Hematopoietic multipotent progenitor cell (in vitro differentiated cells): ENCODE measurements around the gene KRT84.

DNA sequence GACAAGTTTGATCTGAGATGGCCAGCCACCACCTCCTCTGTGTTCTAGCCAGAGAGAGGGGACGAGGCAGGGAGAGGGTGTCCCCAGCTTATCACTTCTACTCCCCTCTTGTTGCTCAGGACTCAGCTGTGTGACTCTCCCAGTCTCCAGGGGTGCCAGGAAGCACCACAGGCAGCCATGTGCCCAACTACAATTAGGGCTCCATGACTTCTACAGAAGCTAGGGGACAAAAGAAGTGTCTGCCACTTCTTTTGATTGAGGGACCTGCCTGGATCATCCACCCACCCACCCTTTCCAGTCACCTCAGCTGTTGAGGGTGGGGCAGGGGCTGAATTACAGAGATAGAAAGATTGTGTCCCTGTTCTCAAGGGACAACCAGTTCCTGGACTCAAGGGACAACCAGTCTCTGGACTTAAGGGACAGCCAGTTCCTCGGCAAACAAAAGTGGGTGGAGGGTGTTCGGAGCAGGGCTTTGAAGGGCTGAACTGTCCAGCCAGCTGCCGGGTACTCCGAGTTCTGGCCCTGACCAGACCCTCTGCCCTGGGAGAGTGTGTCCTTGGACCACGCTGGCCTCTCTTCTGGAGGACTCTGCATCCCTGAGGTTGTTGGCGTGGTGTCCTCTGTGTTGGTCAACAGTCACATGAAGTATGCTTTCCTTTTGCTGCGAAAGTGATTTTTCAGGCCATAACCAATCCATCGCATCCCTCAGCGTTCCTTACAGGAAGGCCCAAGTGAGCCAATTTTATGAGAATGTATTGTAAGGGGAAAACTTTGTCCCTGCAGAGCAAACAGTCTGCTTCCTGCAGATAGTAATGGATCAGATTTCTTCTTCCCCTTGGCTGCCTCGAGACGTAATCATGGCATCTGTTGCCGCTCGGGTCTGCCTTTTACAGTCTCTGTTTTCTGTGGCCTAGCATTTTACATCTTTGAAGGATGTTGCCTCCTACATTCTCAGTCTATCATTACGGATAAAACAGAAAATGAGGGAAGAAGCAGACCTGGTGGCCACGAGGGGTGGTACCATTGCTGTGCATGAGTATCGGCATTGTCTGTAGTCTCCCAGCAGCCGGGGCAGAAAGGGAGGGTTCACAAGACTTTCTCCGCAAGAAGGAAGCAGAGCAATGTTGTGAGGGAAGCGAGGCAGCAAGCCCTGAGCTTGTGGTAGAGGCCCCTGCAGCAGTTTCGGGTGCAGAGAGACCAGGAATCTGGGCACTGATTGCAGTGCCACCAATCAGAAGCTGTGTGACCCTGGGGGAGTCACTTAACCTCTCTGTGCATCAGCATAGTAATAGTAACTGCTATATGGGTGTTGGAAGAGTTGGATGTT is 47.2 kb downstream of the SMIM41 start:
- CAGE, long polyA plus RNA: no peak

GRCh38 chr12:52238571-52239015 is 5.5 kb downstream of the KRT7 start:
- CAGE, long polyA plus RNA: no peak

- CAGE, long polyA plus RNA: no peak
These were observed 19.9 kb upstream of the KRT86 start for GRCh38 chr12:52254453-52255043.

DNA sequence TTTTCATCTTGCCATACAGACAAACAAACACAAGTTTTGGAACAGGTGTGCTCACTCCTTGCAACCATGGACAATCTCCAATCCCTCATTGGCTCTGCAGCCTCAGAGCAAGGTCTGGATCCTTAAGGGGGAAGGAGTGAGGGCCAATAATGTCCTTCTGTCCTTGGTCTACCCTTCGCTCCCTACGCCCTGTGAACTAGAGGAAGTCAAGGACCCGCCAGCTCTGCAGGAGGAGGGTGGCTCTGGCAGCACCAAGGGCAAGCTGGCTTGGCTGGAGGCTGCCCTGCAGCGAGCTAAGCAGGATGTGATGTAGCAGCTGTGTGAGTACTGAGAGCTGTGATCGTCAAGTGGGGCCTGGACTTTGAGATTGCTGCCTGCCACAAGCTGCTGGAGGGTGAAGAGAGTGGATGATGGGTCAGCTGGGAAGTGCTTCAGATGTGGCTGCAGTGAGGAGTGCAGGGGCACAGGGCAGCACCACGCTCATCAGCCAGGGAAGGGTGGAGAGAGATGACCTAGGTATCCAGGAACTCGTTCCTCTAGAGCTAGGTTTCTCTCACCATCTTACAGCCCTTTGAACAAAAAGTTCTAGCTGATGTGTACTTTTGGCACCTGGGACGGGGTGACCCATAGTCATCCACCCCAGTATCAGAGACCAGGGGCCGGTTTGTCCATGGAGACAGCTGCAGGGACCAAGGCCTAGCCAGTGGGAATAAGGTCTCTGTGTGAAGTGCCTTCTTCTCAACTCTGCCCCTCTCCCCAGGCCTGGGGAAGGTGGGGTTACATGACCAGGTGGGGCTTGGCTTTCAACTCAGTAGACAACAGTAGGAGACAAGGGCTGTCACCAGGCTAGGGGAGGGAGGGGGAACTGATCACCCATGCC is 3.1 kb downstream of the KRT86 start:
- CAGE, long polyA plus RNA: no peak

DNA sequence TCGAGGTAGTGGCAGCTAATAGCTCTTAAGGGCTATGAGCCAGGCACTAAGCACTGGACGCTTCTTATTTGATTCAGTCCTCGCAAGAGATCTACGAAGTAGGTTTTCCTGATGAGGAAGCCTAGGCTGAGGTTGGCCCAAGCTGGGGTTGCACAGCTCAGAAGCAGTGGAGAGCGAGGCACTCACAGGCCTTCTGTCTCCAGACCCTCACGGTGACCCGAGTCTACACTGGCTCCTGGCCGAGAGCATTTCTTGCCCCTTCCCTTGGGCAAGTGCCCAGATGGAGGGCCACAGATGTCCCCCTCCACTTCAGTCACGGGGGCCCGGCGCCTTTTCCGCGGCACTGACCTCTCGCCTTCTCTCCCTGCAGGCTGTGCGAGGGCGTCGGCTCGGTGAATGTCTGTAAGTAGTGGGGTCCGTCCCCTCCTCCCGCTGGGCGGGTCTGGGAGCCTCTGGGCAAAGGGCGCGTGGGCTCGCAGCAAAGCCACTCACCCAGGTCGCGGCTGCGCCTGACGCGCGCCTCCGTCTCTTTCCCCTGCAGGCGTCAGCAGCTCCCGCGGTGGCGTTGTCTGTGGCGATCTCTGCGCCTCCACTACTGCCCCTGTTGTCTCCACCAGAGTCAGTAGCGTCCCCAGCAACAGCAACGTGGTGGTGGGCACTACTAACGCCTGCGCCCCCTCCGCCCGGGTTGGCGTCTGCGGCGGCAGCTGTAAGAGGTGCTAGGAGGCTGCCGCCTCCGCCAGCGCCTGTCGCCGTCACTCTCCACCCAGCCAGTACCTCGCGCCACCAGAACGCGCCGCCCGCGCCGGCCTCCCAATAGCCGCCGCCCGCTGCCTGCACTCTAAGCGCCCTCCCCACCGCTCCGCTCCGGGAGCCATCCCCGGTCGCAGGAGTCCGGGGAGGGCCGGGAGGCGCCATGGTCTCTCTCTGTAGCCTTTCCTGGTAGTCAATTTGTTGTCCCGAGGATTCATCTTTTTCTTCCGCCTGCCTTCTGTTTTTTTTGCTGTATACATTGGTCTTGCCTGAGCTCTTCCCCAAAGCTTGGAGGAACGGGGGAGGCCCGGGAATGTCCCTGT is 13.0 kb downstream of the KRT83 start:
- CAGE, long polyA plus RNA: no peak

GRCh38 chr12:52385390-52385814 is at the start of gene KRT84:
KRT84 (minus strand) TSS chr12:52385652.
- CAGE, long polyA plus RNA: no peak

GRCh38 chr12:52506854-52507511 is 13.2 kb downstream of the KRT5 start:
- CAGE, long polyA plus RNA: no peak

- CAGE, long polyA plus RNA: no peak
These were observed 5.2 kb downstream of the KRT1 start for GRCh38 chr12:52674854-52675556.

GRCh38 chr12:52908492-52908928 is 3.6 kb upstream of the KRT8 start:
- CAGE, long polyA plus RNA: no peak

DNA sequence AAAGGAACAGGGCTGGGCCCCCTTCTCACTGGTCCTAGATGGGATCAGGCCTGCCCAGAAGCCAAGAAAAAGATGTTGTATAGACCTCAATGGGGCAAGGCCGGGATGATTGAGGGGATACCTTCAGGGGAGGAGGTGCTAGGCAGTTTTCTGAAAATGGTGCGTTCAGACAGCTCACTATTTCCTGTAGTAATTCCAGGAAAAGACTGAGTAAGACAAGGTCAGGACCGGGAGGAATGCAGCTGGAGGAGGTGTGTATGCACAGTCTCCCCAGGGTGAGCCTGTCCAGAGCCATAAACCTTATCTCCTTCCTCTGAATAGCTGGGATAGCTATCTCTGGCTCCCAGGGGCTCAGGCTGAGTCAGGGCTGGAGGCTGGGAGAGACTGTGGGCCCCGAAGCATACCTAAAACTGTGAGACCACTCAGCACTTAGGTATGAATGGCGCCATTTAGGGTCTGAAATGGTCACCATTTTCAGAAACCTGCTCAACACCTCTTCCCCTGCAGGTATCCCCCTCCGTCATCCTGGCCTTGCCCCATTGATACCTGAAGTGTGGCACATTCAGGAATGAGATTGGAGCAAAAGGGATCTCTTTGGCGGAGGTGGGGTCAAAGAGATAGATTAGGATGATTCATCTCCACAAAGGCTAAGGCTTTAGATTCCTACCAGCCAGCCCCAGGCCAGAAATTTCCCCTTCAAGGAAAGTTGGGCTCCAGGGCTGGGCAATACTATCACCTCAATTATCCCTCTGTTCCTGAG is 20.3 kb upstream of the KRT8 start:
- CAGE, long polyA plus RNA: no peak

- CAGE, long polyA plus RNA: no peak
These were observed 21.2 kb upstream of the KRT8 start for GRCh38 chr12:52925750-52926723.

- CAGE, long polyA plus RNA: no peak
These were observed 2.3 kb downstream of the KRT18 start for GRCh38 chr12:52950949-52951967.

- CAGE, long polyA plus RNA: no peak
These were observed 3.2 kb downstream of the KRT18 start for GRCh38 chr12:52952020-52952608.

- CAGE, long polyA plus RNA: no peak
These were observed 26.4 kb downstream of the KRT18 start for GRCh38 chr12:52975223-52975743.

- CAGE, long polyA plus RNA: no peak
These were observed 1.8 kb downstream of the TNS2 start for GRCh38 chr12:53051472-53052264.

DNA sequence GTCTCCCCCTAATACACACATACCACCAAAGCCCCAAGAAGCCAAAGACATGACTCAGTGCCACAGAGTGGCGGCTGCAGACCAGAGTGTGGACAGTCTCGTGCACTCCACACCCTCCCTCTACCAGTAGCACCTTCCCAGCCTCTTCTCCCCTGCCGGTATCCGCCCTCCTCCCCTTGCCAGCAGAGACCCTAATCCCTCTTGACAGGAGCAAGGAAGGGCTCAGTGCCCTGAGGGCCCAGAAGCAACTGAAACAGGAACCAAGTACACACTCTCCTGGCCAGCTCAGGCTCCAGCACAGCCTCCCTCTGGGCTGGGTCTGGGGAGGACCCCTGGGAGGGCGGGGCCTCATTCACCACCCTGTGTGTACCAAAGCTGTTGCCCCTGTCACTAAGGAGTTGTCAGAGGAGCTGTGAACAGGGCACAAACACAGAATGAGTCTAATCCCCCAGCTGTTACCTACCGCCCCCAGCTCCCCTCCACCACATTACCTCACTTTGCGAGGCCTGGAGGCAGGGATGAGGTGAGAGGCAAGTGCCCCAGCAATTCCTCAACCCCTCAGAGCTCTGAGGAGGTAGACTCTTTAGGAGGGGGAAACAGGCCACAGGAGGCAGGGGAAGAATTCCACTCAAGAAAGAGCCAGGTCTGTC is 8.2 kb downstream of the SPRYD3 start:
- CAGE, long polyA plus RNA: no peak

- CAGE, long polyA plus RNA: no peak
These were observed 7.5 kb downstream of the SPRYD3 start for GRCh38 chr12:53071702-53072151.

DNA sequence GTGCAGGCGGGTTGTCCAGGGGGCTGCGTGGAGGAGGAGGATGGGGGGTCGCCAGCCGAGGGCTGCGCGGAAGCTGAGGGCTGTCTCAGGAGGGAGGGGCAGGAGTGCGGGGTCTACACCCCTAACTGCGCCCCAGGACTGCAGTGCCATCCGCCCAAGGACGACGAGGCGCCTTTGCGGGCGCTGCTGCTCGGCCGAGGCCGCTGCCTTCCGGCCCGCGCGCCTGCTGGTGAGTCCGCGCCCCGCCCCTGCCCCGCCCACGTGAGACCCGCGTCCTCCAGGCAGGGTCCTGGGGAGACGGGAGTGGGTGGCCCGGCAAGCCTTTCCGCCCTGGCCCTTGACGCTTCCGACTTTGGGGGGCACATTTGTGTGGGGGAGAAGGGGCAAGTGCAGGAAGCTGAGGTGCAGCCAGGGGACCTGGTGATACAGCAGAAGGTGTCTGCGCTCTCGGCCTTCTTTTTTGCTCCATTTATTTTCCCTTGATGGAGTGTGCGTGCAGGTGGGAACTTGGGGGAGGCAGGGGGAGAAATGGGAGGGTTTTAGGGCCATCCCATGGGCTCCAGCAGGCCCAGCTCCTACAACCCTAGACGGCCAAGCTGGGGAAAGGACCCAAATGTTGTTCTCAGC is 469 bp downstream of the IGFBP6 start:
- CAGE, long polyA plus RNA: start-site peak on the plus strand centred at position 363 of the sequence, 89 bp wide, 19 reads

DNA sequence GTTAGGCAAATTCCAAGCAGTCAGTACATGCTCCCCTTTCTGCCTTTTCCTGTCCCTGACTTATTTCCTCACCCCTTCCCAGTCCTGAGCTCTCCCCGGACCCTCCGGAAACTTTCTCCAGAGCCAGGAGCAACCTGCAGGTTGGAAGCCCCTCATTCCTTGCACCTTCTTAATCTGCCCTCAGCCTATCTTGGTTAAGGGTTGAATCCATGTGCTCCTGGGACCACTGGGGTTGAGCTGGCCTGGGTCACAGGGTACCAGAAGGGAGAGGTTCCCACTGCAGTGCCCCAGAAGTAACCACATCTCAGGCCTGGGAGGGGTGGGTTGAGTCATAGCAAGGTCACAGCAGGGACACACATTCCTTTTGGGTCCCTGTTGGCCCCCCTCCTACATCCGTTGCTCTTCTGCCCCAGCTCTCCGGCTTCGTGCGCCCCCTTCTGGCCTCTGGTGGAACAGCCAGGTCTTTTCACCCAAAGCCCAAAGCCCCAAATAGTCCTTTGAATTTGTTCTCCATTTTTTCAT is 1.8 kb downstream of the IGFBP6 start:
- CAGE, long polyA plus RNA: no peak

- CAGE, long polyA plus RNA: no peak
These were observed 10.3 kb upstream of the ZNF740 start for GRCh38 chr12:53170176-53170740.